Bronchus fibroblast of lung (primary cell): ENCODE measurements around a stretch of chr2.

GRCh38 chr2:88265670-88265938 is 95.5 kb downstream of the THNSL2 start:
- RAMPAGE, long total RNA, result no peak

- RAMPAGE, long total RNA, result no peak
Measured at GRCh38 chr2:88570406-88571170, 46.1 kb downstream of the TEX37 start.

DNA sequence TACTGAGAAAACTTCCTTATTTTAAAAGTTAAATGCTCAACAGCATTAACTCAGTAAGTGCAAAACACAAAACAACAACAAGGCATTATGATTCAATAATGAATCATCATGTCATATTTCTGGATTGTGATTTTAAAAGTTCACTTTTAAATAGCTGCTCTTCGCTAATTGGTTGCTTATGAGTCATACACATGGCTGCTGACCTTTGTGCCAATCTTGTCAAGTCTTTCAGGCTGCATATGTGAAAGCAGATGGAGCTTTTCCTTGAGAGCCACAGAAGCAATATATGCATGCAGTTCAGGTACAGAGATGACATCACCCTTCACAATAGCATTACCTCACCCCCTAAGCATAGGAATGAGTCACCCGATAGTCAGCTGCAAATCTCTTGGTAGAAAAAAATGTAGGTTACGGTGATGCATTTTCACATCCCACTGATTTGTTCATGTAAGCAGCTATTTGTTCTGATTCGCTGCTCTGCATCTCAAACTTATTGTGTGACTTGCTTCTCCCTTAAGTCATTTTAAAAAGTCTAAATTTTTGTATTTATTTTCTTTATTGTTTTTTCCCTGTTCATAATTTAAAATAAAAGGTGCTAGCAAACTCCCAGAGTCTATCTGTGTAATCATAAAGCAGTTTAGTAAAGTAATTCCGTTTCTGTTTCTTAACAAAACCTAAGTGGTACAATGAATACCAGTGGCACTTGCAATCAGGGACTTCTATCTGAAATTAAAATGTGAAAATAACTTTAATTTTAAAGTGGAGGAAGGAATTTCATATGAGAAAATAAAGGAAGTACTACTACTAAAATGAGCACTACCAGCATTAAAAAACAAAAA is 27.1 kb downstream of the EIF2AK3 start:
- RAMPAGE, long total RNA, result no peak

GRCh38 chr2:88738189-88738687 is 46.8 kb downstream of the RPIA start:
- RAMPAGE, long total RNA, result no peak

DNA sequence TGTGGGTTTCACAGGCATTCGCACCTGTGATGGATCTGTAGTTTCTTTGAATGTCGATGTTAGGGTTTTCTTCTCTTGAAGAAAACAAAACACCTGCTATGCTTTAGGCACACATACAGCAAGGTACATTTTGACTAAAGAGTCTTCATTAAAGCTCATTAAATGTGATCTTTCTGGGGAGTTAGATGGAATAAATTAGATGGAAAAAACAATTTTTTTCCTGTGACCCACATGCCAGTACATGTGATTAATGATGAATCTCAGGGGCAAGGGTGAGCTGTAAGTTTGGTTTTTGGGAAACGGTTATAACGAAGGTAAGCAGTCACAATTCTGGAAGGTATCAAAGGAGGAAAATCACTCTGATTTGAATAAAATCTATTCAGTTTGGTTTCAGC is 60.5 kb downstream of the RPIA start:
- RAMPAGE, long total RNA, result no peak

GRCh38 chr2:88860691-88861274 is 169.3 kb downstream of the RPIA start:
- RAMPAGE, long total RNA, result no peak

GRCh38 chr2:89040433-89040941 is 349.0 kb downstream of the RPIA start:
- RAMPAGE, long total RNA, result no peak

DNA sequence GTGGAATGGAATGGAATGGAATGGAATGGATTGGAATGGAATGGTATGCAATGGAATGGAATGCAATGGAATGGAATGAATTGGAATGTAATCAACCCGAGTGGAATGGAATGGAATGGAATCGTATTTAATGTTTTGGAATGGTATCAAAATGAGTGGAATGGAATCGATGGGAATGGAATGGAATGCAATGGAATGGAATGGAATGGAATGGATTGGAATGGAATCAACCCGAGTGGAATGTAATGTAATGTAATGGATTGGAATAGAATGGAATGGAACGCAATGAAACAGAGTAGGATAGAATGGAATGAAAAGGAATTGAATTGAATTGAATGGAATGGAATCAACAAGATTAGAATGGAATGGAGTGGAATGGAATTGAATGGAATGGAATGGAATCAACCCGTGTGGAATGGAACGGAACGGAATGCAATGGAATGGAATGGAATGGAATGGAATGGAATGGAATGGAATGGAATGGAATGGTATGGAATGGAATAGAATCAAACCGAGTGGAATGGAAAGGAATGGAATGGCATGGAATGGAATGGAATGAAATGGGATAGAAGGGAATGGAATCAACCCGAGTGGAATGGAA is 1146.3 kb downstream of the RPIA start:
- RAMPAGE, long total RNA, result no peak

DNA sequence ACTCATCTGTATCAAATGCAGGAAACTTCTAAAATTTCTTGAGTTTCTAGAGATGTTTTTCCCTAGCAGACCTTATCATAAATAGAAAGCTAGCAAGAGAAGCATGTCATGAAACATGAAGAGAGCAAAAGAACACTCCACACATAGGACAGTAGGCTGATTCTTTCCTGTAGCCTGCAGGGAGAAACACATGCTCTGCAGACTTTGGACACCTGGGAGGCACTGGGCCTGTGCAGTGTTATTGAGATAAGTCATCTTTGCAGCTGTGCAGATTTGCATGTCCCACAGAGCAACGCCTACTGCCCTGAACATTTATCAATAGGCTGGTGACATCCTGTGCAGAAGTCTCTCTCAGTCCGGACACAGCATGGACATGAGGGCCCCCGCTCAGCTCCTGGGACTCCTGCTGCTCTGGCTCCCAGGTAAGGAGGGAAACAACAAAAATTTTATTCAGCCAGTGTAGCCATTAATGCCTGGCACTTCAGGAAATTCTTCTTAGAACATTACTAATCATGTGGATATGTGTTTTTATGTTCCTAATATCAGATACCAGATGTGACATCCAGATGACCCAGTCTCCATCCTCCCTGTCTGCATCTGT is 1277.1 kb downstream of the RPIA start:
- RAMPAGE, long total RNA, result no peak

GRCh38 chr2:91659615-91660429 is 2927.3 kb upstream of the AQP7B start:
- RAMPAGE, long total RNA, result start-site peak on the minus strand at chr2:91659927-91659991, 808 and 612 reads in 2 replicates

- RAMPAGE, long total RNA, result no peak
Measured at GRCh38 chr2:91771363-91771795, 2815.7 kb upstream of the AQP7B start.

GRCh38 chr2:94947222-94947510 is 75.9 kb downstream of the TEKT4 start:
- RAMPAGE, long total RNA, result no peak

- RAMPAGE, long total RNA, result no peak
Measured at GRCh38 chr2:95029663-95030325, 4.3 kb downstream of the MAL start.

DNA sequence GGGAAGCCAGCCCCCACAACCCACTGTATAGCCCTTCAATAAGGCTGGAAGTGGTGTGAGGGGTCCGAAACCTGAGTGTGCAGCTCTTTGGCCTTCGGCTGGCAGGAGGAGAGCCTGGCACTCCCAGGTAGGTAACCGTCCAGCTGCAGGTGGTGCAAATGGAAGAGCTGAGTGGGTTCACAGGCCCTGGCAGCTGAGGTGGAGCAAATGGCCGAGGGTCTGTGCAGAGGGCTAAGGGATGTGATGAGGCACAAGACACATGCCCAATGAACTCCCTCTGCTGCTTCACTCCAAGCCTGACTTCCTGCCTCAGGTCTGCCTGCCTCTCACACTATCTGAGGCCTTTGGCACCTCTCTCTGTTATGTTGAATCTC is 7.6 kb upstream of the ZNF892 start:
- RAMPAGE, long total RNA, result no peak

- RAMPAGE, long total RNA, result no peak
Measured at GRCh38 chr2:95293551-95294070, 3.5 kb upstream of the KCNIP3 start.

- RAMPAGE, long total RNA, result no peak
Measured at GRCh38 chr2:95391780-95392214, 10.7 kb upstream of the FAHD2A start.

GRCh38 chr2:95824627-95825597 is 166.7 kb downstream of the ANKRD36C start:
- RAMPAGE, long total RNA, result no peak

DNA sequence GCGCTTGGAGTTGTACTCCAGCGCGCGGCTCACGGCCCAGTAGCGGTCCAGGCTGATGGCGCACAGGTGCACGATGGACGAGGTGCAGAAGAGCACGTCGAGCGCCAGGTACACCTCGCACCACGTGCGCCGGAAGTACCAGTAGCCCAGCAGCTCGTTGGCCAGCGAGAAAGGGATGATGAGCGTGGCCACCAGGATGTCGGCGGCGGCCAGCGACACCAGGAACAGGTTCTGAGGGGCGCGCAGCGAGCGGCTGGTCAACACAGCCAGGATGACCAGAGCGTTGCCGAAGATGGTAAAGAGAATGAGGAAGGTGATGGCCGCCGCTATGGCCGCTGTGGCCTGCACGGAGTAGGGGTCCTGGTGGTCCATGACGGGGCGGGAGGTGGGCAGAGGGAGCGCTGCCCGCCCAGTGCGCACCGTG is 581 bp downstream of the ADRA2B start:
- RAMPAGE, long total RNA, result no peak

GRCh38 chr2:96117710-96118242 is 1.4 kb upstream of the ADRA2B start:
- RAMPAGE, long total RNA, result no peak

GRCh38 chr2:96159217-96159811 is 14.1 kb upstream of the DUSP2 start:
- RAMPAGE, long total RNA, result no peak